ENCODE measurements around the gene RAD50.

DNA sequence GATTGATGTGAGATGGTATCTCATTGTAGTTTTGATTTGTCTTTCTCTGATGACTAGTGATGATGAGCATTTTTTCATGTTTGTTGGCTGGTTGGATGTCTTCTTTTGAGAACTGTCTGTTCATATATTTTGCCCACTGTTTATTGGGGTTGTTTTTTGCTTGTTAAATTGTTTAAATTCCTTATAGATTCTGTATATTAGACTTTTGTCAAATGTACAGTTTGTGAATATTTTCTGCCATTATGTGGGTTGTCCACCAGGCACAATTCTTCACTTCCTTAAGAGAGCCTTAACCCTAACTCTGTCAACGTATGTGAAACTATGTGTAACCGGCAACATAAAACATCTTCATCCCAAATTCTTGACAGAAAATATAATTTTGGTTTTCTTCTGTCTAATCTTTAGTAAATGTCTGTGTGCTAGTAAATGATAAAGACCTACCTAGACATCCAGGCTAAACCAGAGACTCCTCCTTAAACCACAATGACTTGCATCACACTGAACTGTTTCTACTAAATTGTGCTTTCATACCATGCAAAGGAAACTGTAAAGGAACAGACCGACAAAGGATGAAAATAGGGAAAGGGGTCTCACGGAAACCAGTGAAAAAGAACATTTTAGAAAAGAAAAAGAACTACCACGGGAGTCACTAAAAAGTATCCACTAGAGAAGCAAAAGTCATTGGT lies 49.7 kb downstream of the FNIP1 start:
- RRBS = no CpG with 5 or more reads among the region's 5 CpGs

- RRBS = no CpG with 5 or more reads among the region's 2 CpGs
These were observed 28.0 kb downstream of the ACSL6 start for GRCh38 chr5:131983455-131983932.

GRCh38 chr5:132278290-132278857 lies 15.8 kb upstream of the SLC22A4 start:
- RRBS = no CpG with 5 or more reads among the region's 2 CpGs

- RRBS = no CpG with 5 or more reads among the region's 2 CpGs
These were observed 41.9 kb downstream of the SLC22A5 start for GRCh38 chr5:132411539-132411689.

GRCh38 chr5:132426473-132427341 lies 57.2 kb downstream of the SLC22A5 start:
- RRBS = no CpG with 5 or more reads among the region's 10 CpGs

GRCh38 chr5:132430649-132431198 lies 59.8 kb downstream of the IRF1 start:
- RRBS = no CpG with 5 or more reads among the region's 5 CpGs

DNA sequence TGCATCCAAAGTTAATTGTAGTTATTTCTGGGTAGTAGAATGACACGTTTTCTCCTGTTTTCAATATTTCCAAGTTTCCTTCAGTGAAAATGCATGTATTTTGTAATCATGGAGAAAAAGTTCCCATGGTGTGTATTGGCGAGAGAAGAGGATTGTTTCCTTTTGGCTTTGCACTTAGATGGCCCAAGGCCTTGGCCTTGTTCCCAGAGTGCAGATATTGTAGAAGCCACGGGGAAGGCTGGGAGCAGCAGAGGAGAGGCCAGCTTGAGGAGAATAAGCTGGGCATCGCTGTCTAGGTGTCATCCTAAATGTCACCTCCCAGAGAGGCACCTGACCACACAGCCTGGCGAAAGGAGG lies 43.9 kb downstream of the IRF1 start:
- RRBS = no CpG with 5 or more reads among the region's 5 CpGs

GRCh38 chr5:132476752-132477920 lies 13.4 kb downstream of the IRF1 start:
- RRBS = no CpG with 5 or more reads among the region's 11 CpGs

DNA sequence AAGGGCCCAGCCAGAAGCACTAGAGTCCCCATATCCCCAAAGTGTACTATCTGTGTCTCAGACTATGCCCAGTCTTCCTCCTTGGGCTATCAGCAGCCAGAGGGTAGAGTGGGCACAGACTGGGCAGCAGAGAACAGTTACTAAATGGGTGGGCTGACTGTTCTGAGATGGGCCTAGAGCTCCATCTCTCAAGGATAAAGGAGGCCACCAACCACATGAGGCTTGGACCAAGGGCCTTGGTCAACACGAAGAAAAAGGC lies 3.3 kb downstream of the IRF1 start:
- RRBS = no CpG with 5 or more reads among the region's 1 CpG

- RRBS = 2% methylated on average over 15 of the region's 31 CpGs
These were observed 321 bp upstream of the IRF1 start for GRCh38 chr5:132490884-132491304.

- RRBS = no CpG with 5 or more reads among the region's 13 CpGs
These were observed 790 bp upstream of the IRF1 start for GRCh38 chr5:132491305-132491821.

GRCh38 chr5:132496698-132497605 lies 6.4 kb upstream of the IRF1 start:
- RRBS = 2% methylated on average over 30 of the region's 61 CpGs

GRCh38 chr5:132556716-132557526 lies at the start of gene RAD50:
RAD50 (plus strand) TSS chr5:132556977.
- RRBS = 1% methylated on average over 16 of the region's 57 CpGs

- RRBS = no CpG with 5 or more reads among the region's 3 CpGs
These were observed 5.8 kb downstream of the RAD50 start for GRCh38 chr5:132562345-132563168.

- RRBS = no CpG with 5 or more reads among the region's 6 CpGs
These were observed 23.0 kb downstream of the RAD50 start for GRCh38 chr5:132579657-132580214.

- RRBS = no CpG with 5 or more reads among the region's 12 CpGs
These were observed 6.0 kb downstream of the IL13 start for GRCh38 chr5:132663766-132664671.

DNA sequence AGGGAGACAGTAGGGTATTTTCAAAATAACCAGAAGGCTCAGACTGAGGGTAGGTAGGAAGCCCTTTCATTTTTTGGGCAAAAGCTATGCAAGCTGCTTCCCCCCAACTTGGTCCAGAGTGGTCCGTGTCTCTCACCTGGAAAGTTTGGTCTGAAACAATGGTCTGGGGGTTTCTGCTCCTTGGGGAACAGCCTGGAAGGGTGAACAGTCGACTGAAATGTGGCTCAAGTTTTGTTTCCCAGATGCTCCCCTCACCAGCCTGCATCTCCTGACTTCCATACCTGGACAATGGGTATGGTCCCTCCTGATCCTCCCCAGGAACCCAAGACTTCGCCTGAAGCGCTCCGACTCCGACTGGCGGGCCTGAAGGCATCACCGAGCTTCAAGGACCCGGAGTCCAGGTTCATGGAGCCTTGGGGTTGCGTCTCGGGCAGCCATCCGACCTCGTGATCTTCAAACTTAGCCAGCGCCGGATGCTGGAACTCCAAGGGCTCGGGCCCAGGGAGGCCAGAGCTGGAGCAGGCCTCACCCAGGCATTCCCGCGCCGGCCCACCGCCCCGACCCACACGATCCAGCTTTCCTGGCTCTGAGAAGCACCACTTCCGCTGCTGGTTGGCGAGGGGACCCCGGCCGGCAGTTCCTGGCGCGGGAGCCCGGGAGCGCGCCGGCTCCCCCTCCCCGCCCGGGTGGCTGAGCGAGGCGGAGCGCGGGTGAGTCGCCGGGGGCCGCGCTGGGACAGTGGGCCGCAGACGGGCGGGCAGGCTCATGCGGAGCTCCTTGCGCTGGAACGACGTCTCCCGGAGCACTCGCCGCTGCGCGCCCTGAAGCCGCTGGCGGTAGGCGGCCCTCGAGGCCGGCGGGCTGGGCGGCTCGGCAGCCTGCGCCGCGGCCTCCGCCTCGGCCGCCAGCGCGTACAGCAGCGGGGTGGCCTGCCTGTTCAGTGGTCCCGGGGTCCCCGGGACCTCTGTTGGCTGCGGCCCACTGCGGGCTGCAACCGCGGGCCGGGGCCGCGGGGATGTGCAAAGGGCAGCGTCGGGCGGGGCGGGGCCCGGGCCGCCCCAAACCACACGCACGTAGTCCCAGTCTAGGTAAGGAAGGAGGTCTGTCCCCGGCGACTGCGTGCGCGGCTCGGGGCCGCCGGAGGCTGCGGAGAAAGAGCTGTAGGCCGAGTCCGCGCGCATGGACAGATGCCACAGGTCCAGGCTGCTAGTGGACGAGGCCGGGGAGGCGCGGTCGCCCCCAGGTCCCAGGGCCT lies 5.1 kb downstream of the SHROOM1 start:
- RRBS = 22% methylated on average over 72 of the region's 106 CpGs

- RRBS = no CpG with 5 or more reads among the region's 2 CpGs
These were observed 7.4 kb upstream of the SHROOM1 start for GRCh38 chr5:132837876-132838268.

- RRBS = no CpG with 5 or more reads among the region's 3 CpGs
These were observed 467 bp downstream of the LEAP2 start for GRCh38 chr5:132873908-132874362.

DNA sequence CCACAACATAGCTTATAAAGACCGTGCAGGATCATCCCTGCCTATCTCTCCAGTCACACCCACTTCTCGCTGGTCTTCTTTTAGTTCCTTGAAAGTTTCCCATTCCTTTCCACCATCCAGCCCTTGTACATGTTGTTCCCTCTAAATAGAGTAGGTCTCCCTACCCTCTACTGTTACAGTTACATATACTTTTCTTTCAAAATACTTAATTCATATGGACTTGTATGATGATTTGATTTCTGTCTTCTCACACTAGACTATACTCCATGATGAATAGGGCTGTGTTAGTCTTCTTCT lies 13.3 kb downstream of the LEAP2 start:
- RRBS = no CpG with 5 or more reads among the region's 2 CpGs

Data from epithelial cell of esophagus (primary cell).